ENCODE measurements around a stretch of chr1.

DNA sequence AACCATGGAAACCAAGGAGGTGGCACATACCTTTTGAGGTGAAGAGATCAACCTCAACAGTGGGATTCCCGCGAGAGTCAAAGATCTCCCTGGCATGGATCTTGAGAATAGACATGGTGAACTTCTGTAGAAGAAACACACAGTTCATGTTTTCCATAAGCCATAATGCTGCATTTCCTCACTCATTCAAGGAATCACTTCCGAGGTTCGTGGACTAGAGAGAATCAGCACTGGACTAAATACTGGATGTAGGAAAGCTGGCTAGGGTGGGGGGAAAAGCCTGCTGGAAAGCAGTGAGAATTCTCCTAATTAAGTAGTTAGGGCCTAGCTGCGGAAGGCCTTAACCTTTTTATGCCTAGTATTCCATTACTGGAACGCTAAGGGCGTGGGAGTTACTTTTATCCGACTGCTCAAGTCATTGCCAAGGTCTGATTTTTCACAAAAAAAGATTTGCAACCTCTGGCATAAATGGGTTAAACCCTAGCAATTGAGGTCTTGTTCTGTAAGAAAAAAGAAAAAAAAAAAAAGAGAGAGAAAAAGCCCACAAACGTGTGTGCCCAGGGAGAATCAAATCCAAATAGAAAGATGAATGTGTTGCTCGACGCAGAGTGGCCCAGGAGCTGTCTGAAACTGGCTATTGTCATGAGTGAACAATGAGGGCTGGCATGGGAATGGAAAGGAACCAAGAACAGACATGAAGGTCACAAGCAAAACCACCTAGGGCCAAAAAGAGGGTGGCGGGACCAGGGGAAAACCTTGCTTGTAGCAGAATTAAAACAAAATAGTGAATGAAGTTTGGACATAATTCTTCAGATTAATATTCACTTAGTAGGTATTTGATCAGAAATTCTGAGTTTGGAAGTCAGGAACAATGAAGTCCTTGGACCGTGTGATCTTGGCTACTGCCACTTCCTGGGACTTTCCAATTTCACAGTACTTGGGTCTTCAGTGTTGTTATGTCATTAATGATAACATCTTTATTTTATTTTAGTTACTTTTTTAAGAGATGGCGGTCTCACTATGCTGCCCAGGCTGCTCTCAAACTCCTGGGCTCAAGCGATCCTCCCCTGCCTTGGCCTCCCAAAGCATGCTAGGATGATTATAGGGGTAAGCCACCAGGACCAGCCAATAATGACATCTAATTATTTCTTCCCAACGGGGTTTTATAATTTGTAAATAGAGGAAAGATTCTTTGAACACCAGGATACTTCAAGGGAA is 3.3 kb downstream of the ENO1 start:
- PRO-cap, 7 experiments: no peak in any of the 7 experiments
- RAMPAGE, long total RNA, 2 experiments: no peak in any of the 2 experiments

DNA sequence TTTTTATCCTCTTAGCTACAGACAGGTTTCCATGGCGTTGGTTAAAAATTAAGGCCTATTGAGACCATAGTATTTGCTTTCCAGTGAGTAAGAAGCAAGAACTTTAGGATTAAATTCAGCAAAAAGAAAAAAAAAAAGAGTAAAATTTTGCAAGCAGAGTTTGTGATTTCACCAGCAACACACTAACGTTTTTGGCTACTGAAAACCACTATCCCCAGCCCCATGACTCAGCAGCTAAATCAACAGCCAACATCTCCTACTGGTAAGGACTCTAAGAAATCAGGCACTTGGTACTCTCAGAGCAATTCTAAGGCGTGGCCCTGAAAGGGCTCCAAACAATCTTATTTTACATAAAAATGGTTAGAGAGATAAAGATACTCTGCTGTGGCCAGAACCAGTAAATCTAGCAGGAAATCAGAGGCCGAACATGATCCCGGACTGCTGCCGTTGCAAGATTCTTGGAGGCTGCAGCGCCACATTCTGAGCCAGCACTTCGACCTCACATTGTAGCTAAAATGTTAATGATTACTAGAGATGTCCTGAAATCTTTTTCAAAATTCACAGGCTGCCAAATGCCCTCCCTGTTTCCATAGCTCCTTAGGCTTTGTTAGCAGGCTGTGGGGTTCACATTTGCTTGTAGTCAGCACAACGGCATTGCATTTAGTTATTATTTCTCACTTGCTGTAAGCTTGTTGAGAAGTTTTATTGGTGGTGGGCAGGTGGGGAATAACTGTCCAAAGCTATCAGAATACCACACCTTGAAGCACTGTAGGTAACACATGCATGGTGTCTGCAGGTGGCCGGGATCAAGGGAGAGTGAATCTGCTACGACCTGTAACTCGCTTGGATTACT is 1.7 kb upstream of the ENO1 start:
- PRO-cap, 7 experiments: peak in 3 of 7 experiments; most common plus-strand start position 237 of the sequence (in 2); most common minus-strand start position 184 of the sequence (in 3)
- RAMPAGE, long total RNA, 2 experiments: no peak in any of the 2 experiments

DNA sequence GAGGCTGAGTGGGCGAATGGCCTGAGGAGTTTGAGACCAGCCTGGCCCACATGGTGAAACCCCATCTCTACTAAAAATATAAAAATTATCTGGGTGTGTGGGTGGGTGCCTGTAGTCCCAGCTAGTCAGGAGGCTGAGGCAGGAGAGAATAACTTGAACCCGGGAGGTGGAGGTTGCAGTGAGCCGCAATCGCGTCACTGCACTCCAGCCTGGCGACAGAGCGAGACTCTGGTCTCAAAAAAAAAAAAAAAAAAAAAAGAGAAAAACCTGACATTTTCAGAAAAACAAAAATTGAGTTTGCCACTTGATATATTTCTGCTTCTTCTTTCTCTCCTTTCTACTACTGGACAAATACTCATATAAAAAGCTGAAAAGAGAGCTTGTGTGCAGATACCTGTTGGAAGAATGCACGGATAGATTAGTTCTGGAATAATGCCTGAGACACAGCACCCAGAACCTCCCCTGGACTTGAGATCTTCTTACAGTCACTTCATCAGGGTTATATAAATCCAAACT is 24.4 kb downstream of the CA6 start:
- PRO-cap, 7 experiments: no peak in any of the 7 experiments
- RAMPAGE, long total RNA, 2 experiments: no peak in any of the 2 experiments

DNA sequence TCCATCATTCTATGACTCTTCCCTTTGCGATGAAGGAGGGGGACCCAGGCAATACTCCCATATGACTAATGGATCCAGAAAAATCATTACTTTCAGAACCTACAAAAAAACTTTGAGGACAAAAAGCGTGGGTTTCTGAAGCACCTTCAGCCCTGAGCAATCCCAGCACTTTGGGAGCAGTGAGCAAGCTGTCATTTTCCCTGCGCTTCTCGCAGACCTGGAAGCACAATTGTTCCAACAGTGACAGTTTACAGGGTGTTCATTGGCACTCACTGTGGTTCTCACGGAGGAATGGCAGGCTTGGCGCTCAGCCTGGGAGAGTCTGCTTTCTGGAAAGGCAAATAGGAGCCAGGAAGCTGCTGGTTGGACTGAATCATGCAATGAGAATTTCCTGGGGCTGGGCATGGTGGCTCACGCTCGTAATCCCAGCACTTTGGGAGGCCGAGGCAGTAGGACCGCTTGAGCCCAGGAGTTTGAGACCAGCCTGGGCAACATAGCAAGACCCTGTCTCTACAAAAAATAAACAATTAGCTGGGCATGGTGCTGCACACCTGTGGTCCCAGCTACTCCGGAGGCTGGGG is 40.1 kb downstream of the SLC2A7 start:
- PRO-cap, 7 experiments: no peak in any of the 7 experiments
- RAMPAGE, long total RNA, 2 experiments: no peak in any of the 2 experiments

DNA sequence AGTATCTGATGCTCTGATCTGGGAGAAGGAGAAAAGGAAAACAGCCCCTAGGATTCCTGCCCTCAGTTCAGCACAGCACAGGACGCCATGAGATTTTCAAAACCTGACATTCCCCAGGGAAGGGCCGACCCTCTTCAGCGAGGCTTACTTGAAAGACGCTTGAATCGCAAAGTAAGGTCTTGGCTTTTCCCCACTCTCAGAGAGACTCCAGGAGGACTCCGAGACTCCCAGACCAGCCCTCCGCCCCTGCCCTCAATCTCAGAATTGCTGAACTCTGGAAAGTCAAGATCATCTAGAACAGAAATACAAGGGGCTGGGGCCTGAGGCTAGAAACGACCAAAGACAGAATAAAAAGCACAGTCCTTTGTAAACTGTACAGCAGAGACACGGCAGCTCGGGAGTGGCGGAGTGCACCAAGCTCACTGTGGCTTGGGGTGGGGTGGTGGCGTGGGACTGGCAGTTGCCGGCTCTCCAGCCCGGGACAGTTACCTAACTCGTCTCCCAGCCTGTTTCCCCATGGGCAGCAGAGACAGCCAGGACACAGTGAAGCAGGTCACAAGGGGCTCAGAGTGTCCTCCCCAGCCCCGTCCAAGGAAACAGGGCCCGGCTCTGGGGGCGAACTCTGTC is 1.0 kb downstream of the GPR157 start:
- PRO-cap, 7 experiments: peak in 2 of 7 experiments; most common plus-strand start position 376 of the sequence (in 2)
- RAMPAGE, long total RNA, 2 experiments: no peak in any of the 2 experiments

GRCh38 chr1:9195530-9196167 is 38.9 kb upstream of the H6PD start:
- PRO-cap, 7 experiments: no peak in any of the 7 experiments
- RAMPAGE, long total RNA, 2 experiments: no peak in any of the 2 experiments

GRCh38 chr1:9249192-9250434 is 15.0 kb downstream of the H6PD start:
- PRO-cap, 7 experiments: no peak in any of the 7 experiments
- RAMPAGE, long total RNA, 2 experiments: no peak in any of the 2 experiments

GRCh38 chr1:9321191-9322356 is 28.9 kb downstream of the SPSB1 start:
- PRO-cap, 7 experiments: peak in 1 of 7 experiments; most common minus-strand start chr1:9321514 (in 1)
- RAMPAGE, long total RNA, 2 experiments: no peak in any of the 2 experiments

DNA sequence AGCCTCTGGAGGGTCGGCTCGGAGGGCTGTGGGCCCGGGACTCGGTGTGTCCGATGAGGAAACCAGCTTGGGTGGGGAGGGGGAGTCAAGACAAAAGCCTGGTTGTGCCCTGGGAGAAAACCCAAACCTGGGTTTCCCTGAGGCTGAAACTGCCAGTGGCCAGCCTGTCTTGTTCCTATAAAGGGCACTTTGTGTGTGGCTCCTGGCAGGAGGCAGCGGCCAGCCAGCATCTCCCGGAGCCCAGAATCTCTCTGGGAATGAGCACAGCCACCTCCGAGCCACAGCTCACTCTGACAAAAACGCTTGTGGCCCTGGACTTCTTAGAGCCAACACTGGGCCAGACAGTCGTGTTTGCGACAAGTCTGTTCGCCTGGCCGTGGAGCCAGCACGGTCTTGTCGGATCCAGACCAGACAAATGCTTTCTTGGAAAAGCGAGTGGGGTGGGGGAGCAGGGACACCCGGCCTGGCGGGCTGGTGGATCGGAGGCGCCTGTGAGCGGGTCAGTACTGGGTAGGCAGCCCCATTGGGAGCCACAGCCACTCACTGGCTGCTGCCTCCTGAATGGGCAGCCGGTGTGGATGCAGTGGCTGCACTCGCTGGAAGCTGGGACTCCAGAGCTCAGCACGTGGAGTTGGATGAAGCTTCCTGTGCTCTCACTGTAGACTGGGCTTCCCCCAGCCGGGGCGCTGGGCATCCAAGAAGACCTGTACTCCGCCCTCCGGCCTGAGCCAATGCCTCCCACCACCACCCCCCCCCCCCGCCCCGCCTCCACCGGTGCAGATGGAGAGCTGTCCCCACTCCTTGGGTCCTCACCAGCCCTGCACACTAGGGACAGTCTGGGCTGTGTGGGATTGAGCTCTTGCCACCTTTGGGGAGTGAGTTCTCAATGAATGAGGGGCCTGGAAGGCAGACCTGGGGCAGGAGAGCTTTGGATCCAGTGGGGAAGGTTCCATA is 32.1 kb downstream of the SPSB1 start:
- PRO-cap, 7 experiments: no peak in any of the 7 experiments
- RAMPAGE, long total RNA, 2 experiments: no peak in any of the 2 experiments

GRCh38 chr1:9337599-9338355 is 45.1 kb downstream of the SPSB1 start:
- PRO-cap, 7 experiments: no peak in any of the 7 experiments
- RAMPAGE, long total RNA, 2 experiments: no peak in any of the 2 experiments

GRCh38 chr1:9437837-9438367 is 101.4 kb upstream of the SLC25A33 start:
- PRO-cap, 7 experiments: no peak in any of the 7 experiments
- RAMPAGE, long total RNA, 2 experiments: no peak in any of the 2 experiments

DNA sequence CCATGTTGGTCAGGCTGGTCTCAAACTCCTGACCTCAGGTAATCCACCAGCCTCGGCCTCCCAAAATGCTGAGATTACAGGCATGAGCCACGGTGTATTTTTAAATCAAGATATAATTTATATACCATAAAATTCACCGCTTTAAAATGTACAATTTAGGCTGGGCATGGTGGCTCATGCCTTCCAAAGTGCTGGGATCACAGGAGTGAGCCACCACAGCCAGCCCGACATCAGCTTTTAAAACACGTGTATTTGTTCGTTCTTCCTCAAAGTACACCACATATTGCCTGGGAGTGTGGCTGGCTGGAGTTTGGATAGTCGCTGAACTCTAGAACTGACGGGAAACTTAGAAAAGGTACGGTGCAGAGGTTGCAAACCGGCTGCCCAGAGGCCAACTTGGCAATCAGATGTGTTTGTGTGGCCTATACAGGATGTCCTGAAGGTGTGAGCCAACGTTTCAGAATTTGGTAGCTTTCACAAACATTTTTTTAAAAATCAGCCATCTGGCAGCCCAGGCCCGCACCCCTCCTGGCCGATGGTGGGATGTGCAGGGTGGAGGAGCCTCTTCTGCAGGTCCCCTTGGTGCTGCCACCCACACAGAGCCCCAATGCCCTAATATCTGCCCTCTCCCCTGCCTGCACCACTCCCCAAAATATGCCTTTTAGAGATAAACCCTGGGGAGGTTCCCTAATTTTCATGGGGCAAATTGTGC is 73.7 kb upstream of the SLC25A33 start:
- PRO-cap, 7 experiments: no peak in any of the 7 experiments
- RAMPAGE, long total RNA, 2 experiments: no peak in any of the 2 experiments

GRCh38 chr1:9561284-9561818 is 22.1 kb downstream of the SLC25A33 start:
- PRO-cap, 7 experiments: peak in 2 of 7 experiments; most common plus-strand start chr1:9561671 (in 2); most common minus-strand start chr1:9561491 (in 2)
- RAMPAGE, long total RNA, 2 experiments: no peak in any of the 2 experiments

GRCh38 chr1:9652797-9653175 is 1.3 kb downstream of the PIK3CD start:
- PRO-cap, 7 experiments: no peak in any of the 7 experiments
- RAMPAGE, long total RNA, 2 experiments: no peak in any of the 2 experiments

DNA sequence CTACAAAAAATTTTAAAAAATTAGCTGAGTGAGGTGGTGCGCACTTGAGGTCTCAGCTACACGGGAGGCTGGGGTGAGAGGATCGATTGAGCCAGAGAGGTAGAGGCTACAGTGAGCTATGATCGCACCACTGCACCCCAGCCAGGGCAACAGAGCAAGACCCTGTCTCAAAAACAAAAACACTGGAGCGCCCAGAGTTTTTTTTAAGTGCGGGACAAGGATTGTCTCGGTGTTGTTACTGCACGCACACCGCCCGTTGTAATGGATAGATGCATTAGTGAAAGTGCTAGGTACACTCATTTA is 37.1 kb downstream of the PIK3CD start:
- PRO-cap, 7 experiments: no peak in any of the 7 experiments
- RAMPAGE, long total RNA, 2 experiments: no peak in any of the 2 experiments

DNA sequence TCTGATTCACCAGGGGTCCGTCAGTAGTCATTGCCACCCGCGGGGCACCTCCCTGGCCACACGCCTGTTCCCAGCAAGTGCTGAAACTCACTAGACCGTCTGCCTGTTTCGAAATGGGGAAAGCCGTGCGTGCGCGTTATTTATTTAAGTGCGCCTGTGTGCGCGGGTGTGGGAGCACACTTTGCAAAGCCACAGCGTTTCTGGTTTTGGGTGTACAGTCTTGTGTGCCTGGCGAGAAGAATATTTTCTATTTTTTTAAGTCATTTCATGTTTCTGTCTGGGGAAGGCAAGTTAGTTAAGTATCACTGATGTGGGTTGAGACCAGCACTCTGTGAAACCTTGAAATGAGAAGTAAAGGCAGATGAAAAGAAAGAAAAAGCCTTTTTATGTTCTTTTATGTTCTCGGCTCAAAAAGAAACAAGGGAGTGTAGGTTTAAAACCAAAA is 77.0 kb downstream of the PIK3CD start:
- PRO-cap, 7 experiments: no peak in any of the 7 experiments
- RAMPAGE, long total RNA, 2 experiments: no peak in any of the 2 experiments

- PRO-cap, 7 experiments: no peak in any of the 7 experiments
- RAMPAGE, long total RNA, 2 experiments: start-site peak on the minus strand in 1 of 2 experiments, at chr1:9731784-9731806 at its widest, 23 reads per replicate
These were observed 80.2 kb downstream of the PIK3CD start for GRCh38 chr1:9731506-9732289.

GRCh38 chr1:9842677-9843382 is 19.1 kb upstream of the CLSTN1 start:
- PRO-cap, 7 experiments: no peak in any of the 7 experiments
- RAMPAGE, long total RNA, 2 experiments: no peak in any of the 2 experiments

DNA sequence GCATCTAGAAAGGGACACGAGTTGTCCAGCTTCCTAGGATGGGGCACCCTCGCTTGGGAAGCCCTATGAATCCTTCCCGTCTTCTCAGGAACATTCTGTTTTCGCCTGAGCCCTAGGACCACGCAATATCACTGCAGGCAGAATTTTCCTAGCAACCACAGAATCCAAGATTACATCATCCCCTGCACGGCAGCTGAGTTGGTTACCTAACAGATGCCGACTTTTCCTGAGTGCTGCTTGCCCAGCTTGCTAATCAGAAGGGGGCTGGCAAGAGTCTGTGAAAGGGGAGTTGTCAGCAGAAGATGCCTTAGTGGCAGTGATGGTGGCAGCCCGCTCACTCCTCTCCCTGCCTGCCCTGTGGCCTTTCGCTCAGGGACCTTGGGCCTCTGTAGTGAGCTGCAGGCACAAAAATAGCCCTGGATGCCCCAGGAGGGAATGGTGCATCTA is 28.7 kb upstream of the CLSTN1 start:
- PRO-cap, 7 experiments: no peak in any of the 7 experiments
- RAMPAGE, long total RNA, 2 experiments: no peak in any of the 2 experiments

- PRO-cap, 7 experiments: no peak in any of the 7 experiments
- RAMPAGE, long total RNA, 2 experiments: no peak in any of the 2 experiments
These were observed 15.8 kb downstream of the CTNNBIP1 start for GRCh38 chr1:9894044-9894798.

Data from ovary (tissue), 7 donors.